GM12878 (cell line): Measurements from ENCODE around the gene ADNP.

DNA sequence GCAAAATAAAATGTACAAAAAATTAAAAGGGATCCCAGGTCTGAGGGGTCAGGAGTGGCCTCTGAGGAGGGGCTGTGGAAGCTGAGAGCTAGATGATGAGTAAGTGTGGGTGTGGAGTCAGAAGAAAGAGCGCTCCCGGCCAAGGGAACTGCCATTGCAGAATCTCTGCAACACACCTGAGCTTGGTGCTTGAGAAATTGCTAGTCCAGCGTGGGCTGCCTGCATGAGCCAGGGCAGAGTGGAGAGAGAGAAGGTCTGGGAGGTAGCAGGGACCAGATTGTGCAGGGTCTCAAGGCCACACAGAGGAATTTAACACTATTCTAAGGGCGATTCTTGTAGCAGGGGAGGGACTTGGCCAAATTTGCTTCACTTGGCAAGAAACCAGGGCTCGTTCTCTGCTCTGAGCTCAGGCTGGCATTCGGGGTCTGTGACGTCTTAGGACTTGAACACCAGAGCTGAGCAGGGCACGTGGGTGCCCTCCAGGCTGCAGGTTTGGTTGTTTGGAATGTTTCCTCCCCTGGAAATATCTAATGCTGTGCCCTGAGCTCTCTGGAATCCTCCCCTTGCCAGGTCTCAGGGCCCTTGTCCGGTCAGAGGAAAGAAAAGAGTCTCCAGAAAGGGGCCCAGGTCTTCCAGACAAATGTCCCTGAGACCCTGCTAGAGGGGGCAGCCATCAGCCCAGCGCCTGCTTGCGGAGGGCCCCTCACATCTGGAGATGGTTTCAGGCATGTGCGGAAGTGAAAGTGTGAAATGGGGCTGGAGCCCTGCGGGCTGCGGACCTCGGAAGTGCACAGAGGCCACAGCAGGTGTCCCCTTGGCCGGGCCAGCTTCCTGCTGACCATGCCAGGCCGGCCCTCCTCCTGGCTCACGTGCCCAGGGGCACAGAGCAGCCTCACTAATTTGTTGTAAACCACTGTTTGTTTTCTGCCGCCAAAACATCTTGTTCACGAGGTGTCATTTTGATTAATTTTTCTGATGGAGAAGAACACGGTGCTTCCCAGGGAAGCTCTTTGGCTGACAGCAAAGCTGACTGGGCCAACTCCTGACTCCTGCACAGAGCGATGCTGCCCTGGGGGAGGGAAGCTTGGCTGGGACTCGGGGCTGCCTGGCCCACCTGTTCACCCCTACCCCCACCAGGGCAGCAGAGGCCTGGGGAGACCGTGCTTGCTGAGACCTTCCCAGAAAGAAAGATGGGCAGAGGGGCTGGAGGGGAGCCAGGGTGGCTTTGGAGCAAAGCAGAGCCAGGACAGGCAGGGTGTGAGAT lies 53.8 kb downstream of the BCAS4 start:
- RAMPAGE, long total RNA, result no peak
- RRBS, 2 experiments, result no CpG with 5 or more reads among the region's 24 CpGs
CAGE:
- cytosol, long polyA minus RNA, result no peak
- cytosol, long polyA plus RNA, result no peak
- long polyA plus RNA, result no peak
- nucleolus, long total RNA, result no peak
- nucleus, long polyA plus RNA, result no peak
- nucleus, long total RNA, result no peak

DNA sequence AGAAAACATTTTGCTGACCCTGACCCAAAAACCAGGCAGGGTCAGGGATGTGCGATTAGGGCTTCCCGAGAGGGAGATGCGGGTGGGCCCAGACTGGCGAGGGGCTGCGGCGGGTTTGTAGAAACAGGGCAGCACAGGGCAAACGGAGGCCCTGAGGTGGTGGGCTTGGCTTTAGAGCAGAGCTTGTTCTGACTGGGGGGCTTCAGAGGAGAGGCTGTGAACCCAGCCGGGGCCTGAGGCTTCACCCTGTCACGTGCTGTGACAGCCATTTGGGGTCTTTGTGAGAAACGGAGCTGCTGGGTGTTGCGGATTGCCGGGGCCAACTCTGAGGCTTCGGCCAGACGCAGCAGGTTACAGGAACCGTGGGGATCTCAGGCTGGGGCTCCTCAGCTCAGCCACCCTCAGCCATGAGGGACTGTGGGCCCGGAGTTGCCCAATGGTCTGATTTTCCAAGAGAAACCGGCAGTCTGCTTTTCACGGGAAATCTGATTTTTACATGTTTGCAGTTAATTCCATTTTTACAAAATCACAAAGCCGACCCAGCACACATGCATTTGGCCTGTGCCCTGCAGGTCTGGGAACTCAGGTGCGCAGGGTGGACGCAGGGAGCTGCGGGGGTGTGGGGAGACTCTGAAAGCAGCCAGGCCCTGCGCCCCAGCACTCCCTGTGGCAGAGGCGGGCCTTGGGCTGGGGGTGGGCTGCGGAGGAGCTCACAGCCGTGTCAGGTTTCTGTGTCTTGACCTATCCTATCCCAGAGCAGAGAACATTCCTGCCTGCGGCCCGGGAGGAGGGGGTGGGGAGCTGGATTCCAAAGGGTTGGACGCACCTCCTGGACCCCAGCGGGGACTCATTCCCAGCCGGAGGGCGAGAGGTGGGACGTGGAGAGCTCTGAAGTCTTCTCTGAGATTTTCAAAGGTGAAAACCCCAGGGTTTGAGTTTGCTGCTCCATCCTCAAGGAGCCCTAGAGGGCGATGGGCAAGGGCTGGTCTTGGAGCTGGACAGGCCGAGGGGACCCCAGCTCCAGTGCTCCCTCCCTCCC lies 60.7 kb downstream of the ADNP start:
- RAMPAGE, long total RNA, result no peak
- RRBS, 2 experiments, result 96 to 98% methylated on average over 8 to 11 of the region's 35 CpGs
CAGE:
- cytosol, long polyA minus RNA, result no peak
- cytosol, long polyA plus RNA, result no peak
- long polyA plus RNA, result no peak
- nucleolus, long total RNA, result no peak
- nucleus, long polyA plus RNA, result no peak
- nucleus, long total RNA, result no peak

DNA sequence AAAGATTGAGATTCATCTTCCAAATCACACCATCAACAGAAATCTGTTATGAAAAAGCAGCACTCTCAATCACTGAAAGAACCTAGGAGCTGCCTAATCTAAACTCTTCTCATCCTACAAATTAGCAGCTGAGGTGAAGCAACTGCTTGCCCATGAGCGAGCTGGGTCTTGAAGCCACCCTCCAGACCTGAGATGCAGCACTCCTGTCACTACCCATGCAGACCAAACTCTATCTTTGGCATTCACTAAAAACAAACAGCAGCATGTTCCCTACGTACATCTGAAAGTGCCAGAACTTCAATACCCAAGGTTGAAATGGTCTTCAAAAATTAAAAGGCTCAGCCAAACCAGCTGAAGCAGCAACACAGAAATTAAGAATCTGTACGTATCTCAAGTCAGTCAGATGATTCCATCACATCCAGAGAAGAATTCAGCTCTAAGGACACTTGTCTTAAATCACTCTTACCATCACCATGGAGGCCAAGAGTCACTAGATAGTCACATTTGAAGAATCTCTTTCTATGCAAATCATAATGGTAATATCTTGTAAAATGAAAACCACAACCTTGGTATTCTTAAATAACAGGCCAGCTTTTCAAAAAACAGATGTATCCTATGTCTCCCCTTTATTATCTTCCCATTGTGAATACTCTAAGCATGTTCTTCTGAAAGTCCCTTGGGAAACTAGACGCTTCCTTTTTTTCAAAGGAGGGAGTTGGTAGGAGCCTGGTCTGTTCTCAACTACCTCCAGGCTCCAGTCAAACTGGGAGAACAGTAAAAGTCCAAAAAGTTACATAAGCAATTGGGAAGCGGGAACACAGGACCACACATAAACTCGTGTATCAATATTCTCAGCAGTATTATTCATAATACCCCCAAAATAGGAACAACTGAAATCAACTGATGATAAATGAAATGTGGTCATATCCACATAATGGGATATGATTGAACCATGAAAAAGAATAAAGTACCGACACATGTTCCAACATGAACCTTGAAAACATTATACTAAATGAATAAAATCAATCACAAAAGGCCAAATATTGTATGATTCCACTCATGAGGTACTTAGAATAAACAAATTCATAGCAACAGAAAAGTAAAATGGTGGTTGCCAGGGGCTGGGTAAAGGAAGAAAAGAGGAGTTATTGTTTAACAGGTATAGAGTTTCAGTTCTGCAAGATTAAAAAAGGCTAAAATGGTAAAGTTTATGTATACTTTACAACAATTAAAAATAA lies 13.9 kb downstream of the ADNP start:
- RAMPAGE, long total RNA, result no peak
- RRBS, 2 experiments, result no CpG with 5 or more reads among the region's 7 CpGs
CAGE:
- cytosol, long polyA minus RNA, result no peak
- cytosol, long polyA plus RNA, result no peak
- long polyA plus RNA, result no peak
- nucleolus, long total RNA, result no peak
- nucleus, long polyA plus RNA, result no peak
- nucleus, long total RNA, result no peak

GRCh38 chr20:50919192-50919740 lies 12.0 kb downstream of the ADNP start:
- RAMPAGE, long total RNA, result no peak
- RRBS, 2 experiments, result no CpG with 5 or more reads among the region's 2 CpGs
CAGE:
- cytosol, long polyA minus RNA, result no peak
- cytosol, long polyA plus RNA, result no peak
- long polyA plus RNA, result no peak
- nucleolus, long total RNA, result no peak
- nucleus, long polyA plus RNA, result no peak
- nucleus, long total RNA, result no peak

DNA sequence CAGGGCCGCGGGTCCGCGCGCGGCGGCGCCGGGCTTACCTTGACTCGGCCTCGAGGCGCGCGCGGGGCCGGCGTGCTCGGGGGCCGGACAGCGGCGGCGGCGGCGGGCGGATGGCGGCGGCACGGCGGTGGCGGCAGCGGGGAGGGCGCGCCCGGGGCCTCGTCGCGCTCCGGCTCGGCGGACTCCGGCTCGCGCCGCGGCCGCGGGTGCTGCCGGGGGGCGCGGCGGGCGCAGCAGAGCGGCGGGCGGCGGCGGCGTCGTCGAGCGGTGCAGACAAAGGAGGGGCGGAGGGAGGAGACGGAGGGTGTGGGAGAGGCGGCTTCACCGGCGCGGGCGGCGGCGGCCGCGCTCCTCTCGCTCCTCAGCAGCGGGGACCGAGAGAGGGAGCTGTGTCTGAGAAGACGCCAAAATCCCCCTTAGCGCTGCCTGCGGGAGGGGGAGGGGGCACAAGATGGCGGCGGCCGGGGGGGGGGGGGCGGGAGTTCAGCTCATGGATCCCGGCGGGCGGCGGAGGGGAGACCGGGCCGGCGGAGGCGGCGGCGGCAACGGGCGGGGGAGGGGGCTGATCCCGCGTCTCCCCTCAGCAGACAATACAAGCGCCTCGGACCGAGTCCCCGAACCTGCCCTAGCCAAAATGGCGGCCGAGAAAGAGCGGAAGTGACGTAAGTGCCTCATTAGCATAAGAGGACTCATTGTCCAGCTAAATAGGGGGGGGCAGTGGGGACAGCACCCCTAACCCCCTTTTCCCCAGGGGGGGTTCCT lies at the start of gene ADNP:
ADNP (minus strand) TSS at position 650 of the 762 bp plus-strand sequence.
- RAMPAGE, long total RNA, result no peak
- RRBS, 2 experiments, result under 1 to 2% methylated on average over 23 to 42 of the region's 104 CpGs
CAGE:
- cytosol, long polyA minus RNA, result start-site peak on the minus strand centred at position 81 of the sequence, 29 bp wide, 20 reads; start-site peak on the minus strand centred at position 391 of the sequence, 68 bp wide, 185 reads; start-site peak on the minus strand centred at position 596 of the sequence, 20 bp wide, 45 reads
- cytosol, long polyA plus RNA, result start-site peak on the minus strand centred at position 257 of the sequence, 423 bp wide, 127 and 82 reads in 2 replicates
- long polyA plus RNA, result start-site peak on the minus strand centred at position 253 of the sequence, 407 bp wide, 143 and 92 reads in 2 replicates
- nucleolus, long total RNA, result start-site peak on the minus strand centred at position 624 of the sequence, 78 bp wide, 118 reads
- nucleus, long polyA plus RNA, result start-site peak on the minus strand centred at position 551 of the sequence, 531 bp wide, 202 and 342 reads in 2 replicates
- nucleus, long total RNA, result no peak

- RAMPAGE, long total RNA, result no peak
- RRBS, 2 experiments, result no CpG with 5 or more reads among the region's 4 CpGs
CAGE:
- cytosol, long polyA minus RNA, result no peak
- cytosol, long polyA plus RNA, result no peak
- long polyA plus RNA, result no peak
- nucleolus, long total RNA, result no peak
- nucleus, long polyA plus RNA, result no peak
- nucleus, long total RNA, result no peak
Measured at GRCh38 chr20:50984281-50984785, 25.7 kb downstream of the MOCS3 start.

GRCh38 chr20:51020984-51022249 lies 1.5 kb downstream of the KCNG1 start:
- RAMPAGE, long total RNA, result no peak
- RRBS, 2 experiments, result no CpG with 5 or more reads among the region's 20 CpGs
CAGE:
- cytosol, long polyA minus RNA, result no peak
- cytosol, long polyA plus RNA, result no peak
- long polyA plus RNA, result no peak
- nucleolus, long total RNA, result no peak
- nucleus, long polyA plus RNA, result no peak
- nucleus, long total RNA, result no peak

- RAMPAGE, long total RNA, result no peak
- RRBS, 2 experiments, result no CpG with 5 or more reads among the region's 10 CpGs
CAGE:
- cytosol, long polyA minus RNA, result no peak
- cytosol, long polyA plus RNA, result no peak
- long polyA plus RNA, result no peak
- nucleolus, long total RNA, result no peak
- nucleus, long polyA plus RNA, result no peak
- nucleus, long total RNA, result no peak
Measured at GRCh38 chr20:51084277-51084709, 61.4 kb upstream of the KCNG1 start.

GRCh38 chr20:51096509-51097218 lies 73.8 kb upstream of the KCNG1 start:
- RAMPAGE, long total RNA, result no peak
- RRBS, 2 experiments, result no CpG with 5 or more reads among the region's 13 CpGs
CAGE:
- cytosol, long polyA minus RNA, result no peak
- cytosol, long polyA plus RNA, result no peak
- long polyA plus RNA, result no peak
- nucleolus, long total RNA, result no peak
- nucleus, long polyA plus RNA, result no peak
- nucleus, long total RNA, result no peak

GRCh38 chr20:51097513-51098010 lies 74.7 kb upstream of the KCNG1 start:
- RAMPAGE, long total RNA, result no peak
- RRBS, 2 experiments, result no CpG with 5 or more reads among the region's 4 CpGs
CAGE:
- cytosol, long polyA minus RNA, result no peak
- cytosol, long polyA plus RNA, result no peak
- long polyA plus RNA, result no peak
- nucleolus, long total RNA, result no peak
- nucleus, long polyA plus RNA, result no peak
- nucleus, long total RNA, result no peak

DNA sequence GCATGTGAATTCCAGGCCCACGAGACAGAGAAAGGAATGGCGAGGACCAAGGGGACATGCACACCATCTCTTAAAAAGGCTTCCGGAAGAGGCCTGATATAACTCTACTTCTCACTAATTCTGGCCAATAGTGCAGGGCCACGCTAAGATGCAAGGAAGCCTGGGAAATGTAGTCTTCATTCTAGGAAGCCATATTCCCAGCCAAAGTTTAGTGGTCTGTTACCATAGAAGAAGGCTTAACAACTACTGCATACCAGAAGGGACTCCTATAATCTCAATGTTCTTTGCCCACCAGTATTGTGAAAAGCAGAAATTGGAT lies 177.1 kb upstream of the KCNG1 start:
- RAMPAGE, long total RNA, result no peak
- RRBS, 2 experiments, result no CpG with 5 or more reads among the region's 4 CpGs
CAGE:
- cytosol, long polyA minus RNA, result no peak
- cytosol, long polyA plus RNA, result no peak
- long polyA plus RNA, result no peak
- nucleolus, long total RNA, result no peak
- nucleus, long polyA plus RNA, result no peak
- nucleus, long total RNA, result no peak

DNA sequence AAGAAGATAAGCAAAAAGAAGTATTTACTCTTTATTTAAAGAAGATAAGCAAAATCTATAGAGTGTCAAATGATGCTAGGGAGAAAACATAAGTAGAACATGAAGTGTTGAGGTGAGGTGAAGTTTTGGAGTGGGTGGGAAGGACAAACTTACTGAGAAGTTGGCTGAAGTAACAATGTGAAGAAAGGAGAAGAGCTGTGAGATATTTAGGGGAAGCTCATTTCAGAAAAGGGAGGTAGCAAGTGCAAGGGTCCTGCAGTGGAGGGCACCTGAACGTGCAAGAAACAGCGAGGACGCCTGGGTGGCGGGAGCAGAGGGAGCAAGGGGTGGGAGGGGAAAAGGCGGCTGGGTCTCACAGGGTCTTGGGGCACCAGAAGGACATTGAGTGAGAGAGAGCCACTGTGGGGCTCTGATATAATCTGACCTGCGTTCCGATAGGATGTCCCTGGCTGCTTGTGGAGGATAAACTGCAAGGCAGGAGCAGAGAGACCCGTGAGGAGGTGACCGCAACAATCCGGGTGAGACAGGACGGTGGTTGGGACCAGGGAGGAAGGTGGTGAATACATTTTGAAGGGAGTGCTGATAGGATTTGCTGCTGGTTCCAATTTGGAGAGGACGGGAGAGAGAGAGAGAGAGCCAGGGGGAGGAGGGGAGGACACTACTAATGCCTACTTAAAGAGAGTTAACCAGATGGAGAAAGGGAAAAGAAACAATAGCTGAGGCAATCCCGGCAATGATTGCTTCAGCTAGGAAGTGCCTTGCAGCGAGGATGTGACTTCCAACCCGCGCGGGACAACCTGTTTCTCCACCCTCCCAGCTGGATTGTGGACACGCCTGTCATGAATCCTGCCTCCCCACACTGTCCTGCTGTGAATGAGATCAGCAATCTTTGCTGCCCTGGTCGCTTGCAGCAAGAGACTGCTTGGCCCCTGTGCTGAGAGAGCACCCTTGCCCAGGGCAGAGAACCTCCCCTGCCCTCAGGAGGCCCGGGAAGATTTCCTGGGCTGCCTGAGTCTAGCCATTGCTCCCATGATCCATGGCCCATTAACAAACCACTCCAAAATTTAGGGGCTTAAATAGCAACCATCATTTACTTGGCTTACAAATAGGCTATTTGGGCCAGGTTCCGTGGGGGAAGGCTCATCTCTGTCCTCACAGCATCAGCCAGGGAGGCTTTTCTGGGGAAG lies 198.9 kb upstream of the KCNG1 start:
- RAMPAGE, long total RNA, result no peak
- RRBS, 2 experiments, result no CpG with 5 or more reads among the region's 21 CpGs
CAGE:
- cytosol, long polyA minus RNA, result no peak
- cytosol, long polyA plus RNA, result no peak
- long polyA plus RNA, result no peak
- nucleolus, long total RNA, result no peak
- nucleus, long polyA plus RNA, result no peak
- nucleus, long total RNA, result no peak

GRCh38 chr20:51400228-51400909 lies 142.2 kb downstream of the NFATC2 start:
- RAMPAGE, long total RNA, result no peak
- RRBS, 2 experiments, result no CpG with 5 or more reads among the region's 15 CpGs
CAGE:
- cytosol, long polyA minus RNA, result no peak
- cytosol, long polyA plus RNA, result no peak
- long polyA plus RNA, result no peak
- nucleolus, long total RNA, result no peak
- nucleus, long polyA plus RNA, result no peak
- nucleus, long total RNA, result no peak

DNA sequence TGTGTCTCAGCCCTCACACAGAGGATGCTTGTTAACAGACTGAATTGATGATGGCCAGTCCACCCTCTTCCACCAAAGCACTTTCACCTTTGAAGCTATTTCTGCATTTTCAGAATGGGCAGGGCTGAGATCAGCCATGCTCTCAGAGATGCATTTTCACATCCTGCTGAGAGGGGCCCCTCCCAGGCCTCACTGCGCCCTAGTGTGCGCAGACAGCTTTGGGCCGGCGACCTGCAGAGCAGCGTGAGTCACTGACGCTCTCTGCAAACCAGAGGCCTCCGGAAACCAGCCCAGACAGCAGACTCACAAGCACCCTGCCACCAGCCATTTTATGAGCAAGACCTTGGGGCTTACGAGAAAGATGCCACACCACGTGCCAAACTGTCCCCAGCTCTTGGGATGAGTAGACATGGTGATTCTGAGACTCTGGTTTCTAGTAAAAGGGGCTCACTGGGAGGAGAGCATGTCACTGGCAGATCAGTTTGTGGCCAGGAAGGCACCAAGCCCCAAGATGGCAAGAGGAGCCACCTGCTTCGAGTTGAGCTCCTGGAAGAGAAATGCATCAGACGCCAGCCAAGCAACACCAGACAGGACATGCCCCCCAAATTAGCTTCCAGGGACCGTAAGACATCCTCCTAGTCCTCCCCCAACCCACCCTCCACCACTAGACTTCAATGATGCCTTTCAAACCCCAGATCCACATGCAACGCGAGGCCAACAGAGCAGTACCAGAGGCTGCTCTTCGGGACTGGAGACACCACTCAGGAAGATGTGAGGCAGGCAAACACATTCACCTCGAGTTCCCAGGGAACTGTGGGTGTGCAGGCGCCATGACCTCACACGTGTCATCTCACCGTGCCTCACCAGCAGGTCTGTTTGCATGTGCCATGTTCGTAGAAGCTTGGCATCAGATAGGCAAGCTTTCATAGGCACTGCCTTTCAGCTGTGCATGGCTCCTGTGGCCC lies 137.6 kb downstream of the NFATC2 start:
- RAMPAGE, long total RNA, result no peak
- RRBS, 2 experiments, result 2 to 3% methylated on average over 5 of the region's 20 CpGs
CAGE:
- cytosol, long polyA minus RNA, result no peak
- cytosol, long polyA plus RNA, result no peak
- long polyA plus RNA, result no peak
- nucleolus, long total RNA, result no peak
- nucleus, long polyA plus RNA, result no peak
- nucleus, long total RNA, result no peak

DNA sequence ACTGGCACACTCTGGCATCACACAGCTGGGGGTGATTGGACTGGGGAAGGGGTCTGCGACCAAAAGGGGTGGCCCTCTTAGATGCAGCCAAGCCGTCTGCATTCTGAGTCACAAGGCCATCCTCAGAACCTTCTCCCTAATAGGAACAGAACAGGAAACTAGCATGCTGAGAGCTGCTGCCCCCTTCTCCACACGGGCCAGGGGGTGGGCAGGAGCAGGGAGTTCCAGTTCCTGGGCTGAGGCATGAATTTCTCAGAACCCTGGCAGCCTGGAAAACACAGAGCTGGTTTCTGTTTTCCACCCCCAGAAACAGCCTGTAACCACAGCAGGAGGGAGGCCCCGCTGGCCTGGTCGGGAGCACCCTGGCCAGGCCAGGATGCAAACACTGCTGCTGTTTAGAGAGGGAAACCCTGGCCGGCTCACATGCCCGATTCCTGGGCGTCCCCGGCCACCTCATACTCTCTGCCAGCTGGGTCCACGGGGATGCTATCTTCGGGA lies 130.2 kb downstream of the NFATC2 start:
- RAMPAGE, long total RNA, result no peak
- RRBS, 2 experiments, result no CpG with 5 or more reads among the region's 11 CpGs
CAGE:
- cytosol, long polyA minus RNA, result no peak
- cytosol, long polyA plus RNA, result no peak
- long polyA plus RNA, result no peak
- nucleolus, long total RNA, result no peak
- nucleus, long polyA plus RNA, result no peak
- nucleus, long total RNA, result no peak

- RAMPAGE, long total RNA, result no peak
- RRBS, 2 experiments, result 100% methylated on average over 3 of the region's 20 CpGs; no CpG with 5 or more reads in 1 of the 2 experiments
CAGE:
- cytosol, long polyA minus RNA, result no peak
- cytosol, long polyA plus RNA, result no peak
- long polyA plus RNA, result no peak
- nucleolus, long total RNA, result no peak
- nucleus, long polyA plus RNA, result no peak
- nucleus, long total RNA, result no peak
Measured at GRCh38 chr20:51473599-51474542, 68.6 kb downstream of the NFATC2 start.

DNA sequence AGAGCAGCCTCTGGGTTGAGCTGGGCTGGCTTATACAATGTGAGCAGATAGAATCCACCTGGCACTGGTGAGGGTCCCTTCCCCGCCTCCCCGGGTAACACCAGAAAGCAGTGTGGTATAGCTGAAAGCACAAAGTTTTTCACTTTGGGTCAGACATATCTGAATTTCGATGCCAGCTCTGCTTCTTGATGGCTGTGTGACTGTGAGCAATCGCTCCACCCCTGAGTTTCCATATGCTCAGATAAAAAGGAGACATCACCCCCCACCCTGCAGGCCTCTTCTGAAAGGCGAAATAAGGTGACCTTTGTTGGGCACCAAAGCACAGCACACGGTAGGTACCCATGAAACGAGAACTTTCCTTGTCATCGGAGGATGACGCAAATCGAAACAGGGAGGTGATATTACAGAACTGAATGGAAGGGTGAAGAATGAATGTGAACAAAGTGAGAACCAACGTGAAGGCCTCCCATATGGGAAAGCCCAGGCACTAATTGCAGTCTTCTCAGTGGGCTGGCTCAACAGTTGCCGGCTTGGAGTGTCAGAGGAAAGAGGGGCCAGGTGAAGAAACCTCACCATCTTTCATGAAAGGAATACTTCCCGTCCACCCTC lies 61.9 kb downstream of the NFATC2 start:
- RAMPAGE, long total RNA, result start-site peak on the plus strand centred at position 521 of the sequence, 43 bp wide, 7 and 8 reads in 2 replicates
- RRBS, 2 experiments, result no CpG with 5 or more reads among the region's 13 CpGs
CAGE:
- cytosol, long polyA minus RNA, result no peak
- cytosol, long polyA plus RNA, result no peak
- long polyA plus RNA, result no peak
- nucleolus, long total RNA, result no peak
- nucleus, long polyA plus RNA, result no peak
- nucleus, long total RNA, result no peak

DNA sequence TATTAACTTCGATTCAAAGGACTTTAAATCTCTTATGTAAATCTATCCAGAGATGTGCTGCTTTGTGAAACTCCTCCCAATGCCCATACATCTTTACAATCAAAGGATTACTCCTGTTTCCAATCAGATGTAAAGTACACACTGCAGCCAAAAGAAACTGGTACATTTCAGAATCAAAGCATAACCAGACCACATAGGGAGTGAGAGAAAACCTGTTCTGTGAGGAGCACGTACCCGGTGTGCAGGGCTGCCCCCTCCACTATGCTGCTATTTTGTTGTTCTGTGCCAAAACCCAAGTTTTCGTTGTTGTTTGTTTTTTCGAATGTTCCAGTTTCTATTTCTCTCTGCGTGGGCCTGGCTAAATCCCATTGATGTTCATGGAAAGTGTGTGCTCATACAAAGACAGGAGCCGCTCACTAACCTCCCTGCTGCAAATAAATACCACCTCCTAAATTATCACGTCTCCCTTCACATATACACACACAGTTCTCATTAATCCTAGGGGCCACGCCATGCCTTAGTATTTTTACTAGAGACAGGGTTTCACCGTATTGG lies 53.0 kb downstream of the ATP9A start:
- RAMPAGE, long total RNA, result no peak
- RRBS, 2 experiments, result no CpG with 5 or more reads among the region's 10 CpGs
CAGE:
- cytosol, long polyA minus RNA, result no peak
- cytosol, long polyA plus RNA, result no peak
- long polyA plus RNA, result no peak
- nucleolus, long total RNA, result no peak
- nucleus, long polyA plus RNA, result no peak
- nucleus, long total RNA, result no peak